Mammary microvascular endothelial cell (primary cell): ENCODE measurements around a stretch of chr7.

GRCh38 chr7:36258410-36258895 lies 105.4 kb downstream of the EEPD1 start:
- RAMPAGE, long total RNA = no peak

- RAMPAGE, long total RNA = no peak
Measured at GRCh38 chr7:36298766-36299393, 68.2 kb downstream of the MATCAP2 start.

DNA sequence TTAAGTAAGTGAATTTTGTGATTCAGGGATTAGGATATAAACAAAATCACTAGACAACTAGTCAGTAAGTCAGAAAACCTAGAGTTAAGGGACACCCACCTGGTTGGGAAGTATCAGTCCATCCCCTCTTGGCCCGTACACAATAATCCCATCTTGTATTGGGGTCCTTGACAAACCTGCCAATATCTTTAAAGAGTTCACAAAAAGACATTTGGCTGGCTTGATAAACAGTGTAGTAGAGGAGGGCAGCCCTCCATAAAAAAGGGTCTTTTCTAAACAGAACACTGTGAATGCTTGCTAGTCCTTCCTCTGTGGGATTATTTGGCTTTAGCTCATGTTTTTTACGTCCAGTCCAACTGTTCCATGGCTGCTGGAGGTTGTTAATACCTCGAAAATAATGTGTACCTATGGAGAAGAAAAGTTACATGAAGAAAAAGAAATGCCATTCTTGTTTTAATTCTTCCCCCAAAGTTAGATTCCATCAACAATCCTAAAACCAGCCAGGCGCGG lies 33.2 kb downstream of the MATCAP2 start:
- RAMPAGE, long total RNA = no peak

DNA sequence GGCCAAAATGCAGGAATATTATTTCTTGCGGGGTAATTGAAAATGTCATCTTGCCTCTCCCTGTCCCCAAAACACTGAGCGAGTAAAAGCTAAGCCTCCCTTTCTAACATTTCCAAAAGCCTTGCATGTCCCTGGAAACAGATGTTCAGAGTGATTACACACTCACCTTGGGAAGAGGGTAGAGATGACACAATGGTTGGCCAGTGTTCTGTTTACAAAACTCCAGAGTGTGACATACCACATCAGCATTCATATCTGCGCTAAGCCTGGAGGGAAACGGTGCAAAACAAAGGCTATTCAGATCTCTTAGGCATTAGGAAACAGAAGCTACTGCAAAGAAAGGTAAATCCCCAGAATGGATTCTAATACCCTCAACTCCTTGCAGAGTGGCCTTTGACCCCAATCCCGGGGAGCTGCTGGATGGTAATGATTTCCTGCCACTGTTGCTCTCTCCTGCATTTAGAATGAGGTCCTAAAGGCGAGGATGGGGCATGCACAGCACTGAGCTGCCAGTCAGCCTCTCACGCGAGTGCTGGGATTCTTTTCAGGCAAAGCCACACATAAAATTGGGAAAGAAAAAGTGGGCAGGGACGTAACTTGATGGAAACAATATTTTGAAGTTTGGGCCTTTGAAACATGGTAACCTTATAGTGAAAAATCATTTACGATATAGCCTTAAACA lies 65.2 kb downstream of the AOAH start:
- RAMPAGE, long total RNA = no peak

- RAMPAGE, long total RNA = no peak
Measured at GRCh38 chr7:36686485-36686886, 37.8 kb downstream of the AOAH start.

DNA sequence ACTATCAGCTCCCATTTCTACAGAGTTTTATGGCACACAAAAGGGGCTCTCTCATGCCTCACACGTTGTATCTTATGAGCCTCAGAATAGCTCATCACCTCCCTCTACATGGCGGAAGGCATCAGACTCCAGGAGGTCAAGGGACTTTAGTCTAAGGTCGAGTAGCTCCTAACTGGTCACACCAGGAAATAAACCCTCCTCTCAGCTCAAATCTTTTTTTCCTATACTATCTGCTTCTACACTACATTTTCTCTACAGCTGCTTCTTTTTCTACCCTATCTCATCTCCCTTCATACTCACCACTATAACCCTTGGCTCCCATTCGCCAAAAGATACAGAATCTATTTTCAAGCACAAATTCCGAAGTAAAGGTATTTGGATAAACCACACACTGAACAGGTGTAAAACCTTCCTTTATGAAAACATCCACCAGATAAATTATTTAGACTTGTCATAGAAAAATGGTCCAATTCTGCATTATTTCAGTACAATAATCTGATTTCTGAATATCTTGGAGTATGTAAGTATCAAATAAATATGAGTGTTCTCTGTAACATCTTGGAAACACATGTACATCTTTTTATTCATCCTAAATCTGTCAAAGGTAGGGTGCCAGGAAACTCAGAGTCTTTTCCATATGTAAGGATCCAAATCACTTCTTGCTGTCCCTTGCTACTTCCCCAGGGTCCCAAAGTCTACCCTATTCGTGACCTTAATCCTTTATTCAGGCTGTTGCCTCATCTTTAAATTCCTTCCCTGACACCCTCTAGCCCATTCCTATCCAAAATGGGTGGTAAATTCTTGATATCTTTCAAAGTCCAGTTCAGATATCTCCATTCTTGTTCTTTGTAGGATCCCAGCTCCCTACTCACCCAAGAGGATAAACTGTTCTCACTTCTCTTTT lies 231.0 kb upstream of the AOAH start:
- RAMPAGE, long total RNA = no peak

GRCh38 chr7:37344885-37345325 lies 103.8 kb downstream of the ELMO1 start:
- RAMPAGE, long total RNA = no peak

GRCh38 chr7:37385510-37386307 lies 63.0 kb downstream of the ELMO1 start:
- RAMPAGE, long total RNA = no peak

GRCh38 chr7:37408845-37409193 lies 39.8 kb downstream of the ELMO1 start:
- RAMPAGE, long total RNA = no peak

- RAMPAGE, long total RNA = no peak
Measured at GRCh38 chr7:37440901-37441754, 7.5 kb downstream of the ELMO1 start.

- RAMPAGE, long total RNA = no peak
Measured at GRCh38 chr7:38178695-38179286, 746 bp downstream of the STARD3NL start.

DNA sequence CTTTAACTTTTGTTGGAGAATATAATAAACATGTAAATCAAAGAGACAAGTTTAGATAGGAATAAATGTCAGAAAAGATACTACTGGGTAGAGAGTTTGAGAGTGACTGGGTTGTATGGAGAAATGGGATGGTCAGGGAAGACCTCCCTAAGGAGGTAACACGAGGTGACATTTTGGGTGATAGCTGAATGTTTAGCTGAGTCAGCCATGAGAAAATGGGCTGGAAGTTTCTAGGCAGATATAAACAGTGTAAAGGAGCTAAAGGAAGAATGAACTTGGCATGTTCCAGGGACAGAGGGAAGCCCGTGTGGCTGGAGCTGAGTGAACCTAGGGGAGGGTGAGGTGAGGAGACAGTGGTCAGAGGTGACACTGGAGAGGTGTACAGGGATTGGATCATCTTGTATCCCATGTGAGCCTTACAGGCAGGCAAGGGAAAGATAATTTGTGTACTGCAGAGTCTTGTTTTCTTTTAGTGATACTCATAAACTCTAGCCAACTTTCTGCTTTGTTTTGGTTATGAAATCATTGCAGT lies 1.7 kb downstream of the STARD3NL start:
- RAMPAGE, long total RNA = no peak

GRCh38 chr7:38252852-38253203 lies 74.8 kb downstream of the STARD3NL start:
- RAMPAGE, long total RNA = no peak

DNA sequence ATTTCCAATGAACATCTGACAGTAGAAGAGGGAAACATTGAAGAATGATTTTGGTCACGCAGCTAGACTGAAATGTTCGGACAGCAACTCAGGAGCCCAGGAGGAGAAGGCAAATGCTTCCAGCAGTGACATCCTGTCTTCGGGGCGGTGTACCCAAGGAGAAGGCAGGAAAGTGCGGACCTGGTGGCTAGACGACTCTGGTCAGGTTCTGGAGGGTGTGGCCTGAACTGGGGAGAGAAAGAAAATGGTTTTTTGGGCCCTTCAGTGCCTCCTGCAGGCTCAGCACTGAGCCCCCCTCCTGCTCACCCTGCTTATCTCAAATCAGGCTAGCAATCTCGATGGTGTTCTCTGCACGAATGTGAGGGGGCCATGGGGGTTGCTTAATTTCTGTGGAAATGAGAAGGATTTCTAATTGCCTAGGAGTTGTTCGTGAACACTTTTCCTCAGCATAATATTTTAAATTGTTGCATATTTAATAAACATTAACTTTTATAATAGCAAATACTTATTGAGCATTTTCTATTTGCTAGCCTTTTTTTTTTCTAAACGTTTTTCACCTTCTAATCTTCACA lies 122.2 kb downstream of the STARD3NL start:
- RAMPAGE, long total RNA = no peak

DNA sequence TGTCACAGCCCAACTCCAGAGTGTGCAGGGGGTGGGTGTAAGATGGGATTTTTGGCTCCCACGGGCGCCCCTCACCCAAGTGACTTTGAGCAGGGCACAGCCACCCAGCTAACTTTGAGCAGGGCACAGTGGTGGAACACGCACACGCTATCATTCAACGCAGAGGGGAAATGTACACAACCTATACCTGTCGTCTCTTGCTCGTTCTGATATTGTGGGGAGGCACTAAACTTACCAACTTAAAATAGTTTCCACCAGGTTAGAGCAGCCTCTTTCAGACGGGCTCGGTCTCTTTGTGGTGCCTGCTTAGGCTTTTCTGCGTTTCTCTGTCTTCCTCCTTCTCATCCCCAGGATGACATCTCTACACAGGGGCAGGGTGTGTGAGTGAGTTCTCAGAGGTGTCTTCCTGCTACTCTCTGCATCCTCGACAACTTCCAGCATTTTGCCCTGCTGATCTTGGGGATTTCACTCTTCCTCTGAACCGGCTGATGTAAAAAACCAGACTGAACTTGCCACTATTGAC lies 126.4 kb downstream of the STARD3NL start:
- RAMPAGE, long total RNA = no peak

DNA sequence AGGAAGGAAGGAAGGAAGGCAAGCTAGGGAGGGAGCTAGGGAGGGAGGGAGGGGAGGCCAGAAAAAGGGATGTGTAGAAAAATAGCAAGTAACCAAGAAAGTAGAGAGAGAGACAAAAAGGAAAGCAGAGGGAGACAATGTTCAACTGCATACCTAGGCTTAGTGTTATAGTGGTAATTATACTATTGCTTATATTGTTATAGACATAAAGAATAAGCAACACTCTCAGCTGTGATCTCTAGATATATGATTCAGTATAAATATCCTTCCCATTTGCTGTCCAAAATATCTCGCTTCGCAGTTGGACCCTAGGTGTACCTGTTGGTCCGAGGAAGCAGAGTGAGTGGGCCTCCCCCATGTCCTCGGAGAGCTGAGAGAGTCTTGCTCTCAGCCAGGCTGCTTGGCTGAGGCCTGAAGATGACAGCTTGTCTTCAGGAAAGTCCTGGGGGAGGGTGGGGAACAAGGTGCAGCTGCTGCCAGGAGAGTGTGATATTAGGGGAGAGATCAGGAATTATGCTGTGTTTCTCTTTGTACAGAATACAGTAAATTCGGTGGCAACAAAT lies 156.4 kb downstream of the STARD3NL start:
- RAMPAGE, long total RNA = no peak

DNA sequence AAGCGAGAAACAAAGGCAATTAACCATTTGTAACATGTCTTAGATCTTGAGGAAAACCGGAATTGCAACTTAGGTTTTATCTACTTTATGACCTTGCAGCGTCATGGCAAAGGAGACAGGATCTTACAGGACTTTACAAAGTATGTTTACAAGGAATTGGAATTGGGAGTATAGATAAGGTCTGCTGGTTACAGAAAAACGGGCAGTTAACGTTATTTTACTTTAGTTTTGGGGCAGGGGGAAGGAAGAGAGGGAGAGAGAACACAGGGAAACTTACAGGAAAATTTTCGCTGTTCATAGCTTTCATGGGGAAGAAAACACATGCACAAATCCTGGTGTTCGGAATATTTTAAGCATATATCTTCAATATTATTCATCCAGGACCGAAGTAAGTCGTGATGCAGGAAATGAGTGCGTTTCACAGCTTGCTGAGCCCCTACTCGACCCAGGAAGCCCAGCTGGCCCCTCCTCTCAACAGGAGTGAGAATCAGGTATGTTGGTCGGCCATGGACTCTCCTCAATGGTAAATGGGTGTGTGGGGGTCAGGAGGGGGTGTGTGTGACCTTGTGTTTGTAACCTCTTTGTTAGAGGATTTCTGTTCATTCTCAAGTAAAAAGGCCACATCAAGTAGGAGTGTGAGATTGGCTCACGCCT lies 158.4 kb downstream of the STARD3NL start:
- RAMPAGE, long total RNA = no peak

GRCh38 chr7:38477018-38477425 lies 154.2 kb downstream of the AMPH start:
- RAMPAGE, long total RNA = no peak

- RAMPAGE, long total RNA = no peak
Measured at GRCh38 chr7:38584417-38584956, 46.7 kb downstream of the AMPH start.

DNA sequence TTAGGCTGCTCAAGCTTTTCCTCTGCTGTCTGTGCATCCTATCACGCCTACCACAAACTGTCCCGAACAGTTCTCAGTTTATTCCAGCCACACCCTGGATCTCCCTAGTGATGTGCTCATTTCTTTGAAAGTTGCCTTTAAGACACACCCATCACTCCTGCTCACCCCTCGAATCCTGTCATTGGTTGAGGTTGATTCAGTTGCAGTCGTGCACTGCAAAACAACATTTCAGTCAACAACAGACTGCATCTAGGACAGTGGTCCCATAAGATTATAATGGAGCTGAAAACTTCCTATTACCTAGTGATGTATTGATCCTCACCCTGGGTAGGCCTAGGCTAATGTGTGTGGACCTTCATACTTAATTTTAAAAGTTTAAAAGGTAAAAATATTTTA lies 41.5 kb upstream of the AMPH start:
- RAMPAGE, long total RNA = no peak